GM12891 (cell line): ENCODE measurements around a stretch of chr6.

DNA sequence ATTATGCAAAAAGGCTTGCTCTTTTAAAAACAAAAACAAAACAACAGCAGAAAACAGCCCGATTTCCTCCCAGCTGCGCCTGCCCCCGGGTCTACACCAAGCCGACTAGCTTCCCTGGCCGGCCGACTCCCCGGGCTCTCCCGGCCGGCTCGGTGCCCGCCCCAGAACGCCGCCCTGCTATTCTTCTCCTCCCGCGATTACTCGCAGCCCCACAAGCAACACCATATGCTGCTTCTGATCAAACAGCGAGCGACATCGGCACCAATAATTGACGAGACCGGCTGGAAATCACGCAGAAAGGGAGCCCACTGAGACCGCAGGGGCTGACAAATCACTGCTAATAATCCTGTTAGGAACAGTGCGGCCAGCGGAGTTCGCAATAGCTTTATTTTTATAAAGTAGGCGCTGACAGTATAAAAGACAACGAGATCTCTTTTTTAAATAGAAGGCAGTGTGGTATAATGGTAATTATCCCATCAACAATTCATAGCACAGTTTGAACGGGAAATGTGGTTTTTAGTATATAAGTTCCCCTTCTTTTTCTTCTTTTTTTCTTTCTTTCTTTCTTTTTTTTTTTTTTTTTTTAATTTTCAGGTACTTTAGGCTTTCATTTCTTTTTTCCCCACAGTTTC lies 3.3 kb downstream of the SIM1 start:
- RRBS: no CpG with 5 or more reads among the region's 29 CpGs

GRCh38 chr6:104671157-104671665 lies 188.5 kb downstream of the HACE1 start:
- RRBS: no CpG with 5 or more reads among the region's 11 CpGs

- RRBS: 68% methylated on average over 11 of the region's 76 CpGs
Measured at GRCh38 chr6:104940070-104940793, 16.7 kb upstream of the LIN28B start.

GRCh38 chr6:104952896-104953484 lies 3.9 kb upstream of the LIN28B start:
- RRBS: no CpG with 5 or more reads among the region's 35 CpGs

DNA sequence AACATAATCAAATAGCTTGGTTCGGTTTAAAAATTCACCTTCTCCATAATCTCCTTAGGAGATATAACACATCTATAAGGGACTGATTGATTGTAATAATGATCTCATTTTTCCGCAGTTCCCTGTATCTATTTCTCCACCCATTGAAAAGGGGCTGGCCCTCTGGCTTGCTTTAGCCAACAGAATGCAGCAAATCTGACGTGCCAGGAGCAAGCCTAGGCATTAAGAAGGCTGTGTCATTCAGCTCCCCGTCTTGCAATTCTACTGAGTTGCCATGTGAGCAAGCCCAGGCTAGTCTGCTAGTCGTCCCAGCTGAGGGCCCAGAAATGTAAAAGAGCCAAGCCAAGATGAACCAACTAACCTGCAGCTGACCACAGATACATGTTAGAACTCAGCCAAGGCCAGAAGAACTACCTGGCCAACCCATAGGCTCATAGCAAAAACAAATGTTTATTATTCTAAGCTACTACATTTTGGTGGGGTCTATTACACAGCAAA lies 30.1 kb downstream of the PREP start:
- RRBS: no CpG with 5 or more reads among the region's 5 CpGs

GRCh38 chr6:105402084-105402922 lies 579 bp downstream of the PREP start:
- RRBS: 3% methylated on average over 16 of the region's 45 CpGs

GRCh38 chr6:105781172-105781591 lies 305.0 kb upstream of the PRDM1 start:
- RRBS: no CpG with 5 or more reads among the region's 7 CpGs

GRCh38 chr6:105892912-105893492 lies 193.1 kb upstream of the PRDM1 start:
- RRBS: no CpG with 5 or more reads among the region's 3 CpGs

DNA sequence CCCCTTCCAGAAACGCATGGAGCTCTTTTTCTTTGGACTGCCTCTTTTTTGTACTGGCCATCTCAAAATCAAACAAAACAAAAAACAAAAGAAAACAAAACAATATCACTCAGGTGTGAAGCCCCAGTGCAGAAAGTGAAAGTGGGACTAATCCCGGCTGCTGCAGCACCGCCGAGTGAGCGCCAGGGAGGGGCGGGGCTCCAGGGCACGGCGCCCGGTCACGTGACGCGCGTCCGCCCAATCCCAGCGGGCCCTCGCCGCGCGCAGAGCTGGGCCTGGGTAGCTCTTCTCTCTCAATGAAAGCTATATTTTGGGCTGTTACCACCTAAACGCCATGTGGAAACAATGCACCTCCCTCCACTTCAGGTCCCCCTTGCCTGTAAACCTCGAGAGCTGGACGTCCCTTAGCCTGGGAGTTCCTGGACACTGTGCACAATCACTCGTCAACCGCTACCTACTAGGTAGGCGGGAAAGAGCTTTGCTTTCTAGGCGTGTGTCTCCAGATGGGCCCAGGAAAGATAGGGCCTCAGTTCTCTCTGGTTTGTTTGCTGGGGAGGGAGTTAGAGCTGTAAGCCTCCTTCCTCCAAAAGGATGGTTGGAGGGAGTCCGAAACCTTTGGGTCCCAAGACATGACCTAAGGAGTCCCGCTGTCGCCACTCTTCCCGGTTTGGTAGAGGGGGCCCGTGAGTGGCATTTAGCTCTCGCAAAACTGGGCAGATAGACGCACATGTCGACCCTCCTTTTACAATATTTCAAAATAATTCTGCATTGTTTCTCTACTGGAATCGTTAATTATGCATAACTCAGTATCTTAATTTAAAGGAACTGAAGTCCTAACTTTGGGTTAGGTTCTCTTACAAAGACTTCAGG lies 93.5 kb upstream of the PRDM1 start:
- RRBS: 2% methylated on average over 8 of the region's 35 CpGs

- RRBS: no CpG with 5 or more reads among the region's 7 CpGs
Measured at GRCh38 chr6:106085009-106085733, 965 bp upstream of the PRDM1 start.

DNA sequence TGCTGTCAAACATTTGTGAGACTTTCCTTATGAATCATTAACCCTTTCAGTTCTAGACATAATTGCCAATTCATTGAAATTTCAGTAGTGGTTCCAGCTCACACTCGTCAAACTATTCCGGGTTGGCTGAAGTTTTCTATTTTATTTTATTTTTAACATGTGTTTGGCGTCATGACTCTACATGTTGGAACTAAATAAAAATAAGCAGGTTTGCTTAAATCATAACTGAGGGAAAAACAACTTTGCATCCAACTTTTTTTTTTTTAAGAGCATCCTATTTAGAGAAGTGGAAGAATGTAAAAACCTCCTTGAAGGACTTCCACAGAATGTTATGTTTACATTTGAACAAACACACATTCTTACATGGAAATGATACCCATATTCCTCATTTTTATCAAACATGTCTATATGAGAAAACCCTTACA lies 609 bp downstream of the PRDM1 start:
- RRBS: no CpG with 5 or more reads among the region's 3 CpGs

- RRBS: no CpG with 5 or more reads among the region's 8 CpGs
Measured at GRCh38 chr6:106089641-106090591, 3.8 kb downstream of the PRDM1 start.

DNA sequence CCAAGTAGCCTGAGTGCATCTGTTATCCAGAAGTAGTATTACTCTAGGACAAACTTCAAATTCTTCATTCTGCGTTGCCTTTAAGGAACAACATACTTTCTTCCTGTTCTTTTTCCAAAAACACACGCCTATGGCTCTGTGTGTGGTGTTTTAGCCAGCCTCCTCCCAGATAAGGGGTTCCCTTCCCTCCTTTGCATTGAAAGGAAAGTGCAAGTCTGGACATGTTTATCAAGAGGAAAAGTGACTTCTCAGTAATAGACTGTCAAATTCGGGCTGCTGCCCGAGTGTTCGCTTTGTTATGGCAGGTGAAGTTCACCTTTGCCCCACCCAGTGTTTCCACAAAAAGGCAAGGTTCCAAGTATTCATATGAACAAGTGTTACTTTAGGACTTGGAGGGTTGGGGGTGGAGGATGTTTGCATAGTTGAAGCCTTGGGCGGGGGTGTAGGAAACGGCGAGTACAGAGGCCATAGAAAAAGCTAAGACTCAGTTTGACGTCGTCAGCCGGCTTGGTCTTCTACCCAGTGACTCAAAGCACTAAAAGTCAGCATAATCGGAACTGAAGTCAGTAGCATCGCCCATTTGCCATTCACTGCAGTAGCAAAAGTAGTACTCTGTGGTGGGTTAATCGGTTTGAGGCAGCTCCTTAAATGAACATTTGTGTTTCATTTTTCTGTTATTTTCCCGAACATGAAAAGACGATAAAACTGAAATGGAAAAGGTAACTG lies 12.4 kb downstream of the PRDM1 start:
- RRBS: no CpG with 5 or more reads among the region's 16 CpGs

GRCh38 chr6:106099102-106099721 lies 13.1 kb downstream of the PRDM1 start:
- RRBS: no CpG with 5 or more reads among the region's 12 CpGs

GRCh38 chr6:106114472-106115180 lies 28.5 kb downstream of the PRDM1 start:
- RRBS: no CpG with 5 or more reads among the region's 16 CpGs

DNA sequence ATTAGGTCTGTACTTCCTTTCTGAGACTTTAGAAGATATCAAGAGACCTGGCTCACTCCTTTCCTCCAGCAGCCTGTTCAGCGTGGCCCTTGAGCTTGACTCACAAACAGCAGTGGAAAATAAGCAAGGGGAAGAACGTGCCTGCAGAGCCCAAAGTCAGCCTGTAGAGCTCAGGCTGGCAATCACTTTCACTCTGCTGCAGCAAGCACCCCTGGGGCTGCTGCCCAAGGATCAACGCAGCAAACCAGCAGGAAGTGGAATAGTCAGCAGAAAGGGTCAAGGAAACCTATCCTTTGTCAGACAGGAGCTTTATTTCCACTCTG lies 77.3 kb downstream of the PRDM1 start:
- RRBS: no CpG with 5 or more reads among the region's 3 CpGs

- RRBS: no CpG with 5 or more reads among the region's 1 CpG
Measured at GRCh38 chr6:106458221-106458592, 97.7 kb downstream of the CRYBG1 start.

- RRBS: no CpG with 5 or more reads among the region's 21 CpGs
Measured at GRCh38 chr6:106509290-106509932, 119.9 kb downstream of the RTN4IP1 start.

- RRBS: no CpG with 5 or more reads among the region's 27 CpGs
Measured at GRCh38 chr6:106512040-106512383, 117.3 kb downstream of the RTN4IP1 start.

DNA sequence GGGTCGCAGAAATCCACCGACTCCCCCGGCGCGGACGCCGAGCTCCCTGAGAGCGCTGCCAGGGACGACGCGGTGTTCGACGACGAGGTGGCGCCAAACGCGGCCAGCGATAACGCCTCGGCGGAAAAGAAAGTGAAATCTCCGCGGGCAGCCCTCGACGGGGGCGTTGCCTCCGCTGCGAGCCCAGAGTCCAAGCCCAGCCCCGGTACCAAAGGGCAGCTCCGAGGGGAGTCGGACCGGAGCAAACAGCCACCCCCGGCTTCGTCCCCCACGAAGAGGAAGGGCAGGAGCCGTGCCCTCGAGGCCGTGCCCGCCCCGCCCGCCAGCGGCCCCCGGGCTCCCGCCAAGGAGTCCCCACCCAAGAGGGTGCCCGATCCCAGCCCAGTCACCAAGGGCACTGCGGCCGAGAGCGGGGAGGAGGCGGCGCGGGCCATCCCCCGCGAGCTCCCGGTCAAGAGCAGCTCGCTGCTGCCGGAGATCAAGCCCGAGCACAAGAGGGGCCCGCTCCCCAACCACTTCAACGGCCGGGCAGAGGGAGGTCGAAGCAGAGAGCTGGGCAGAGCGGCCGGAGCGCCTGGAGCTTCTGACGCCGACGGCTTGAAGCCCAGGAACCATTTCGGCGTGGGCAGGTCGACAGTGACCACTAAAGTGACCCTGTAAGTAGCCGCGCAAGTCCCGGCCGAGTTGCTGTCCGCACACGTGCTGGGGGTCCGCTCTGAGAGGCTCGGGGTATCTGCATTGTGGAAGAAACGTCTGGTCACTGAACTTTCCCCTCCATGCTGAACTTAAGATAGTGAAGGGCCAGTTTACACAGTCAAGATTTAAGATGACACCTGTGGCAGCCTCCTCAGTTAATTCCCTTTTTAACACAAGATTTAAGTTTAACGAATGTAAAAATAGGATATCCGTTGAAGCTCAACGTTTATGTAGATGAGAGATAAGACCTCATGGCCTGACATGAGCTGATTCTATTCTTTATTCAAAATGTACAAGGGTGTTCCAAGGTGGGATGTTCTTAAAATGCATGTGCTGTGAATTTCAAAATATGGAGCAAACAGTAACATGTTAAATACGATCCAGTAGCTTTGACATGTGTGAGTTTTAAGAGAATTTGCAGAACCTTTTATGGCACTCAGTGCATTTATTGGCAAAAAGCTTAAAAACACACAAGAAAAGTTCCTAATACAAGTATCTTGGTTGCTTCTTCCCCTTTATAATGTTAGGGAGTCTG lies 116.5 kb downstream of the RTN4IP1 start:
- RRBS: 1% methylated on average over 15 of the region's 83 CpGs